SJSA1 (cell line): ENCODE measurements around the gene ZFAND2A.

GRCh38 chr7:866924-868082 lies 9.1 kb upstream of the GET4 start:
- RAMPAGE, long total RNA, result no peak

GRCh38 chr7:873058-873706 lies 3.2 kb upstream of the GET4 start:
- RAMPAGE, long total RNA, result no peak

DNA sequence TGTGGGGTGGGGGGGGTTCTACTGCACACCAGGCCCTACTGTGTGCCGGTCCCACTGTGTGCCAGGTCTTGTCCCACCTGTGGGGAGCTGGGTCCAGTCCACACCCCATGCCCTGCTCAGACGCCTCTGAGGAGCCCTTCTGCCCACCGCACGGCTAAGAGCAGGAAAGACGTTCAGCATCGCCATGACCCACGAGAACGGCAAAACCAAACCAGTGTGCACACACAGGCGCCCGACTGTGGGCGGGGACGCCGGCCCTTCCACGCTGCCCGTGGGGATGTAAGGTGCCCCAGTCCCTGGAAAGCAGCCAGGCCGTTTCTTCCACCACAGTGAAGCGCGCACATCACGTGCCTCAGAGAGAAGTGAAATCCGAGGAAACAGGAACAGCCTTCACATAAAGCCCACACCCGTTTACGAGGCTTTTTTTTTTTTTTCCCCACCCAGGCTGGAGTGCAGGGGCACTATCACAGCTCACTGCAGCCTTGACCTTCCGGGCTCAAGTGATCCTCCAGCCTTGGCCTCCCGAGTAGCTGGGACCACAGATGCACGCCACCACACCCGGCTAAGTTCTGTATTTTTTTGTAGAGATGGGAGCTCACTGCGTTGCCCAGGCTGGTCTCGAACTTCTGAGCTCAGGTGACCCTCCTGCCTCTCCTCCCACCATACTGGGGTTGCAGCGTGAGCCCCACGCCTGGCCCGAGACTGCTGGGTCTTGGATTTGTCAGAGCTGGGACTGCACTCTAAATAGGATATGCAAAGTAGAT lies 33.7 kb downstream of the GET4 start:
- RAMPAGE, long total RNA, result no peak

DNA sequence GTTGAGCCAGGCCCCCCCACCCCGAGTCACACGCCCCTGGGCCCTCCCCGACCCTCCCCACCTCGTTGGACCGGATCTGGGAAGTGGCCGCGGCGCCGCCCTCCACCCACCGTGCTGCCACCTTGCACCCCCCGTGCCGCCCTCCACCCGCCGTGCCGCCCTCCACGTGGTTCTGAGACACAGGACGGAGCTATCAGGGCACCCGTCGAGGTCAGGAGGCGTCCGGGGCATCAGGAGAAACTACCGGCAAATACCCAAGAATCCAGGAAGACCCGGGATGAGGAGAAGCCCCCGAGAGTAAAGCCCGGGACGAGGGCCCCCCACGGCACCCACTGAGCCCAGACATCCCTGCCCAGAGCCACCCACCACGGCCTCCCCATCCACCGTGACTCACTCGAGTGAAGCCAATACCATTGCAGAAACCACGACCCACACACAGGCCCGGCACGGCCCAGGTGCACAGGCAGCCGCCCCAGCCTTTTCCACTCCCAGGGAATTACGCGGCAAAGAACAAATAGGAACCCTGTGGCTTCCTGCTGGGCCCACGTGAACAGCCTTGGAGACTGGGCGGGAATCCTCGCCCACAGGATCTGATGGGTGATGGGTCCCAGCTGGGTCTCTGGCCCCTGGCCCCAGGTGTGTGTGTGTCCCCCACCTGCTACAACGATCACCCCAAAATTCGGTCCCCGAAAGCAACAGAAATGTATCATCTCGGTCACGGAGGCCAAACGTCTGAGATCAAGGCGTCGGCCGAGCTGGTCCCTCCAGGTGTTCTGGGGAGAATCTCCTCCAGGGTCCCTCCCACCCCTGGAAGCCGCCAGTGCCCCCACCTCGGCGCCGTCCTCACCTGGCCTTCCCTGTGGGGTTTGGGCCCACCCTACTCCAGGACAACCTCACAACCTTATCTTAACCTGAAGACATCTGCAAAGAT lies 33.8 kb downstream of the ADAP1 start:
- RAMPAGE, long total RNA, result no peak

- RAMPAGE, long total RNA, result no peak
Measured at GRCh38 chr7:1028091-1029309, 15.8 kb upstream of the GPR146 start.

- RAMPAGE, long total RNA, result no peak
Measured at GRCh38 chr7:1054893-1055512, 10.7 kb downstream of the GPR146 start.

DNA sequence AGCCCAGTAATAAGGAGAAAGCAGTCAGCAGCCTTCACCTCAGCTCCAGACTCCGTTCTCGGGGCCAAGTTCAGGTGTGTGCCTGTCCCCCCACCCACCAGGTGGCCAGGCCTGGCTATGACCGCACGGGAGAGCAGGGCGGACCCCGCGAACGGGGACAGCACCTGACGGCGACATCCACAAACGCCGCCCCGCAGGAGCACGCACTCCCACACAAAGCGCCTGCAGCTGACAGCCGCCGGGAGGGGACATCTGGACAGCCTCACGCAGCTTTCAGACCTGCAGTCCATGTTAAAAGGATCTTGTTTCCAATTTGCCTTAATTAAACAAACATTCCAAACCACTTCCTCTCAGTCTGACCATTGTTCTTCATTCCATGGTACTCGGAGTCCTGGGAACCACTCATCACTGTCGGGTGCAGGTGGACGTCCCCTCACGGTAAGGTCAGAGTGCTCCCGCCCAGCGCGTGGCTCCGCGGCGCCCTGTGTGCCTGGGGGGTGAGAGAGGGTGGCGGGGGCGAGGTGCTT lies 6.0 kb upstream of the GPER1 start:
- RAMPAGE, long total RNA, result no peak

GRCh38 chr7:1086589-1087459 lies 1.1 kb upstream of the GPER1 start:
- RAMPAGE, long total RNA, result no peak

DNA sequence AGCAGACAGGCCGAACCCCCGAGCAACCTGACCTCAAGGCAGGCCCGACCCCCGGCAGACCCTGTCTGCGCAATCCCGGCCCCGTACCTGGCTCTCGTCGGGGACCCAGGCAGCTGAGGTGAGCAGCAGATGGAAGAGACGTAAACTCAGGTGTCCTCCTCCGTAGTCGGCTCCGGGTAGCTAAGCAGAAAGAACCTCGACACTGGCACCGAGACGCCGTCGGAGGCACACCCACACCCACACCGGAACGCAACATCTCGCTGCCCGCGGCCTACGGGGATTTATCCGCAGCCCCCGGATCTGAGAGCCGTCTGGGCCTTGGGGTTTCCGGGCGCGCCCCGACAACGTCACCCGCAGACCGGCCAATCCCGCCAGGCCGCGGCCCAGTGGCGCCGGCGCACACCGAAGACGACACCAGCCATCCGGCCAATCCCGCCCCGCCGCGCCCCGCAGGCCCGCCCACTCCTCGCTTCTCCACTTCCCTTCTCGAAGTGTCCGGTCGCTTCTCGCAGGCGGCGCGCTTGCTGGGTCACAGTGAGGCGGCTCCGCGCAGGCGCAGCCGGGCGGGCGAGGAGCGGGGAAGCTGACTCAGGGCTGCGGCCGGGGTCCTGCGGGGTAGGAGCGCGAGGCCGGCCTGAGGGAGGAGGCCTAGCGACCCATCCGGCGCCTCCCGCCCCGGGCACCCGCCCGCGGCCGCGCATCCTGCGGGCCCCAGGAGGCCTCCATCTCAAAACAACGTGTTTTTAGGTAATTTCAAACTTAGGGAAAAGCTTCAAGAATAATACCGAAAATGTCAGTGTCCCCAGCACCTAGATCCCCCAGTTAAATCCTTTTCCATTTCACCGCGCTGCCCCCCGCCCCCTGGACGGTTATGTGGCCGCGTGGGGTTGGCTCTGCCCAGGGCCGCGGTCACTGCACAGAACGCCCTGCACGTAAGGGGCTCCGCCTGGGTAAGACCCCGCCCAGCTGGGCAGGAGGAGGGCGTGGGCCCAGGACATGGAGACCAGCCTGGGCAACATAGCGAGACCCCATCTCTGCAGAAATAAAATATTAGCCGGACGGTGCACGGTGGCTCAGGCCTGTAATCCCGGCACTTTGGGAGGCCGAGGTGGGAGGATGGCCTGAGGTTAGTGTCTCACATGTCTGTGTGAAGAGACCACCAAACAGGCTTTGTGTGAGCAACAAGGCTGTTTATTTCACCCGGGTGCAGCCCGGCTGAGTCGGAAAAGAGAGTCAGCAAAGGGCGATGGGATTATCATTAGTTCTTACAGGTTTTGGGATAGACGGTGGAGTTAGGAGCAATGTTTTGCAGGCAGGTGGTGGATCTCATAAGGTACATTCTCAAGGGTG lies at the start of gene ZFAND2A:
Gene ZFAND2A, minus strand, starts transcription at position 320 of the 1,350 bp plus-strand sequence.
- RAMPAGE, long total RNA, result start-site peak on the minus strand centred at position 289 of the sequence, 71 bp wide, 229 and 83 reads in 2 replicates

DNA sequence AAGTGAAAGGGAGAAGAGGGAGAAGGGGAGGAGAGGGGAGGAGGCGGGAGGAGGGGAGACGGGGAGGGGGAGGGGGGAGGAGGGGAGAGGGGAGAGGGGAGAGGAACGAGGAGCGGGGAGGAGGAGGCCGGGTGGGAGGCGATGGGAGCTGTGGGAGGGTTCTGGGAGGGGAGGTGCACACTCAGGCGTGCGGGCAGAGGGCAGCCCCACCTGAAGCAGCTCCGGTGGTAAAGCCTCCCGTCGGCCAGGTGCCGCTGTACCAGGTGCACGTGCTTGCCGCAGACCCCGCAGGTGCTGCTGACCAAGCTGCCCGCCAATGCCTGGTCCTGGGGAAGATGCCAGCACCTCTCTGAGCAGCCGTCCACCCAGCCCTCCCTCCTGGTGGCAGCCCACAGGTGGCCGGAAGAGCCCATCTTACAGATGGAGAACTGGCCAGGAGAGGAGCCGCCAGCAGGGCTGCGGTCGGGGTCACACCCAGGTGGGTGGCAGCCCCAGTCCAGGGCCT lies 12.7 kb downstream of the MICALL2 start:
- RAMPAGE, long total RNA, result no peak

GRCh38 chr7:1447008-1447445 lies 12.2 kb downstream of the MICALL2 start:
- RAMPAGE, long total RNA, result no peak

- RAMPAGE, long total RNA, result no peak
Measured at GRCh38 chr7:1489373-1489952, 14.7 kb downstream of the INTS1 start.

DNA sequence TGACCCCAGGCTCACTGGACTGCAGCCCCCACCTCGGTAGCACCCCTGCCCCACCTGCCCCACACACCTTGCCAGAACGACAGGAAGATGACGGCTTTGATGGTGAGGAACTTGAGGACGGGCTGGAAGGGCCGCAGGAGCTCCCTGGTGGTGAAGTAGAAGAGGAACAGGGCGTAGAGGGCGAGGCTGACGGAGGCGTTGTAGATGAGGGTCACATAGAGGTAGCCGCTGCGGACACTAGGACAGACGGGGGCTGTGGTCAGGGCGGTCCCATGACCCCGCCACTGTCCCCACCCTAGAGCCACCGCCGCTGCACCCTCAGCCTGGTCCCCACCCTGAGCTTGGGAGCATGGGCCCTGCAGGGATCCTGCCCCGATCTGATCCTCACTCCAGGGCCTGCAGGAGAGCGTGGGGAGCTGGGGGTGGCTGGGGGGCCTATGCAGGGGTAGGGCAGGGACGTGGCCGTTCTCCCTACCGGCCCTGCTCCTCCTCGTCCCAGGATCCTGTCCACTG lies 7.5 kb downstream of the TMEM184A start:
- RAMPAGE, long total RNA, result no peak

DNA sequence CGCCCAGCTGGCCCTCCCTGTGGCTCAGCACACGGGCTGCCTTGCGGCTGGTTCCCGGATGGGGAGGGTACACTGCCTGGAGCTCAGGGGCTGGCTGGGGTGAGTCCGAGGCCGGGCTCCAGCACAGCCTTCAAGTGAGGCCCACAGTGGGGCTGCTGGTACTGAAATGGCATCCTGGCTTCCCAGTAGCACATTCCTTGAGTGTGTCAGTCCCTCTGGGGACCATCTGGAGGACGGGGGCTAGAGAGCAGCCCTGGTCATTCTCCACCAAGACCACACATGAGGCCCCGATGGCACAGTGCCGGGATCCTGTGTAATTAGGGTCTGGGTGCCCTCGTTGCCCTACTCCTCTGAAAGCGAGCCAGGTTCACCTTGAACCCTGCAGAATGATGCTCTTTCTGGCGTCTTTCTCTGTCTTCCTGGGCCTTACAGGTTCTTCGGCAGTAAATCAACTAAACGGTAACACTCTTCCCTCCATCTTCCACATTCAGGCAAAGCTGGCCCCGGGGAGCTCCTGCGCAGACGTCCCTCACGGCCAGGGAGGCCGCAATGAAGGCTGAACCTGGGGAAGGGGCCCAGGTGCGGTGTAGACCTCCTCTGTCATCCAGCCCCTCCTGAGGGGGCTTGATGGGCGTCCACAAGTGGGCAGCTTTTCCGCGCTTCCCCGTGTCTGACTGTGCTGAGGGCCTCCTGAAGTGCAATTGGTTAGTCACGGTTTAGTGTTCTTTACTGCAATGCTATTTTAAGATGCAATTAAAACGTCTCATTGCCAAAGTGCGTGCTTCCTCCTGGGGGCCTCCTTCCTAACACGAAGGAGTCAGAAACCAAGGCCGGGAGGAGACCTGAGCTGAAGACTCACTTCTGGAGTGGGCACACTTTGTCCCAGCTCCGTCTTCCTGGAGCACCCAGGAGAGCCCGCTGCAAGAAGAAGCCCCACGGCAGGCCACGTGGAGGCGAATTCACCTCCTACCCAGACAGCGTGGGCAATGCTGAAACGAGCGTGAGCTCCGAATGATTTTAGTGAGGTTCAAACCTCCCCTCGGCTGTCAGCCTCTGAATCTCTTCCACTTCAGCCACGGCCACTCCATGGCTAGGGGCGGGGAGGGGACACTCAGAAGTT lies 173.1 kb downstream of the ELFN1 start:
- RAMPAGE, long total RNA, result no peak

GRCh38 chr7:1848121-1849007 lies 178.3 kb downstream of the ELFN1 start:
- RAMPAGE, long total RNA, result no peak

DNA sequence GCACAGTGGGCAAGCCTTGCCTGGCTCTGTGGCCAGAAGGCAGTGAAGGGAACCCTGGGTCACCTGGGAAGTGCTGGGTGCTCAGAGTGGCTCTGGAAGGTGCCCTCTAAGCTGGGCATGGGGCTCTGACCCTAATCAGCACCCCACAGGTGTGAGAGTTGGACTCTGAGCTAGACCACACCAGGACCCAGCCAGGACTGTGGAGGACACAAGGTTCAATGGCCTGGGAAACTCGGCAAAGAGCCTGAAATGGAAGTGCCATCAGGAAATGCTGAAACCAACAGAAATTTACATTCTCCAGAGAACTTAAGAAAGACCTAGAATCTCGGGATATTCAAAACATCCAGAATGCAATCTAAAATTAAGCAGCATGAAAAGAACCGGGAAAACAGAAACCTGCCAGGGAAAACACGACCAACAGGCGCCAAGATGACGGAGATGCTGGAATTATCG lies 253.6 kb downstream of the ELFN1 start:
- RAMPAGE, long total RNA, result no peak

- RAMPAGE, long total RNA, result no peak
Measured at GRCh38 chr7:2009622-2010272, 223.0 kb downstream of the MAD1L1 start.

GRCh38 chr7:2019342-2020495 lies 213.0 kb downstream of the MAD1L1 start:
- RAMPAGE, long total RNA, result no peak

DNA sequence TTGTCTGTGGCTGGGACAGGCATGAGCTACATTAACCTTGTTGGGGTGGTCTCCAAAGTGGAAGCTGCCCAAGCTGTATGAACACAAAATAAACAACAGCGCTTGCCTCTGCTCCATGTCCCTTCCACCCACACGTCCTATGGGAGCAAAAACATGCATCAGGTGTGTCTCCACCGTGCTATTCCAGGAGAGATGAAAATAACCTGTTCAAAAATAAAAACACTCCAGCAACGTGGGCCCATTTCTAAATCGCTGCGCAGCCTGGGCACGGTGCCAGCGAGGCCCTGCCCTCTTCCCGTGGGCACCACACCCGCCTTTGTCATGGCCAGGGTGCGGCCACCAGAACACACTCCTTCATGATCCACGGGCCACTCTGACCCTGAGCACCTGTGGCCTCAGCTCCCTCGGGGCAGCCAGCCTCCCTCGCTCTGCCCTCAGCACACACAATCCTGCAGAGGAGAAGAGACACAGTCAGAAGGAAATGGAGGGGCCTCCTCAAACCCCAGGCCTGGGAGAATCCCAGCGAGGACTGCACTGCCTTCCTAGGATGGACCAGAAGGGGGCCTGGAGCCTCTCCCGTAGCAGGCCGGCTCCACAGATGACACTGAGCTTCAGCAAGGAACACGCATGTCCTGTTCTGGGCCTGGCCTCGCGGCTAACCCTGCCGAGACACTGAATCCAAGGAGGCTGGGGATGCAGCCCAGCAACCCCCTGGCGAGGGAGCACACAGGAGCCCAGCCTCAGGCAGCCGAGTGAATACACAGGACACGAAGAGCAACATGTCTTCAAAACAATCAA lies 169.1 kb downstream of the MAD1L1 start:
- RAMPAGE, long total RNA, result no peak

GRCh38 chr7:2066430-2067032 lies 166.2 kb downstream of the MAD1L1 start:
- RAMPAGE, long total RNA, result no peak